Bronchus fibroblast of lung (primary cell): ENCODE measurements around a stretch of chr16.

DNA sequence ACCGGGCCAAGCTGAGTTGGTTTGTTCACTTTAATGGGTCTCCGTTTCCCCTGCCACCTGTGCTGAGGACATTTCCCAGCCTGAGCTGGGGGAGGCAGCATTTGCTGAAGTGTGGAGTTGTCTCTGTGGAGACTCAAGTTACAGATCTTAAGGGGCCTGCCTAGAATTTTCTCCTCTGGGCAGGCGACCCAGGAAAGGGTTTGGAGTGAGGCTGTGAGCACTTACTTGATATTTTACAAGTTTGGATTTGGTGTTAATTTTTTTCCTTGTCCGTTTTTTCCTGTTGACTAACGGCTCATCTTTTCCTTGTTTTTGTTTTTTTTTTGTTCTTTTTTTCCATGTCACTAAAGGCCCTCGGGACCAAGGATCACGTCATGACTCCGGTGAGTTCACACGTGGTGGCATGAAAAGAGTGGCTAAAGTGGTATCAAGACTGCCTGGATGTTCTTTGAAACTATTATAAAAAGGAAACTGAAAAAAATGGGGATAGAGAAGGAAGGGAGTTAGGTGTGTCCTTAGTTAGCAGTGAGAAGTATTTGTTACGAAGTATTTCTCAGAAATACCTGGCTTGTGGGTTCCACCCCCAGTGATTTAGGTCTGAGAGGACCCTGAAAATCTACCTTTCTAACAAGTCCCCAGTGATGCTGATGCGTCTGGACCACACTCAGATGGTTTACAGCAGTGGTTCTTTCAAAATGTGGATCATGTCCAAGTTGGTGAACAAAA is 8.2 kb downstream of the FUS start:
- RAMPAGE, long total RNA: no peak

- RAMPAGE, long total RNA: no peak
Measured at GRCh38 chr16:31188701-31189489, 9.0 kb downstream of the FUS start.

GRCh38 chr16:31194405-31195571 is 7.8 kb downstream of the PYCARD start:
- RAMPAGE, long total RNA: no peak

- RAMPAGE, long total RNA: no peak
Measured at GRCh38 chr16:31215716-31216358, 1.1 kb downstream of the PYDC1 start.

DNA sequence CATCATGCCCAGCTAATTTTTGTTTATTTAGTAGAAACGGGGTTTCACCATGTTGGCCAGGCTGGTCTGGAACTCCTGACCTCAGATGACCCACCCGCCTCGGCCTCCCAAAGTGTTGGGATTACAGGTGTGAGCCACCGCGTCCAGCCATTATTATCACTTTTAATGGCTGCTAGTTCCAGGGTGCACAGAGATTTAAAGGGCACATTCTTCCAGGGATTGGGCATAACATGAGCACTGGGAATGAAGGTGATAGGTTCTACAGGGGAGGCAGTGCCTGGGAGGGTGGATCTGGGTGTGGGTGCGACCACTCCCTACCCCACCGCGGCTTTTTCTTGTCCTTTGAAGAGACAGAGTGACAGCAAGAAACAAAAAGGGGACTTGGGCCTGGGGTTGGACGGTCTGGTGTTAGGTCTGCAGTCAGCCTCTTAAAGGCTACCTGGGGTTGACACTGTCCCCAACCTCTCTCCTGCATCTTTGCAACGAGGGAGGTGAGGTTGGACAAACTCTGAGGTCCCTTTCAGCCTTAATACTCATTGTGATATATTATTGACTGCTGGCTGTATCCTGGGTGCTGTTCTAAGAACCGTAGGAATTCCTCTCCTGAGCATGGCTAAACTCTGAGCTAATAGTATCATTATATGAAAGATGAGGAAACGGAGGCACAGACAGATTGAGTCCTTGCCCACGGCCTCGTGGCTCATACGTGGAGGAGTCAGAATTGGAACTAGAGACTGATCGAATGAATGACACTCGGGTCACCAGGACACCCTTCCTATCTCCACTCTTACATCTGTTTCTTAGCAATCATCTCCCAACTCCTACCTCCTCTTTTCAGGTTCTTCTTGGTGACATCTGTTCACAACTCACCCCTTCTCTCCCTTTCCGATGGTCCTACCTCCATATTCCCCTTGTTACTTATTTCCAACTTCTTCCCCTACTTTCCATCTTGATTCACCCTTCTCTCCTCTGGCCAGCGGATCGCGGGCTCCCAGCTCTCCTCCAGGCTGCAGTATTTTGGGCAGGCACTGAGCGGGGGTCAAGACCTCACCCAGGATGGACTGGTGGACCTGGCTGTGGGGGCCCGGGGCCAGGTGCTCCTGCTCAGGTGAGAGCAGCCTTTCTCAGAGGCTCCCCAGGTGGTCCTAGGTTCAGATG is 15.5 kb downstream of the ITGAX start:
- RAMPAGE, long total RNA: no peak

- RAMPAGE, long total RNA: no peak
Measured at GRCh38 chr16:31395665-31396069, 2.5 kb downstream of the ITGAD start.

GRCh38 chr16:31452306-31453232 is 6.7 kb upstream of the ARMC5 start:
- RAMPAGE, long total RNA: no peak

- RAMPAGE, long total RNA: no peak
Measured at GRCh38 chr16:31458403-31458508, 1.0 kb upstream of the ARMC5 start.

- RAMPAGE, long total RNA: no peak
Measured at GRCh38 chr16:31480913-31481373, 2.0 kb upstream of the SLC5A2 start.

DNA sequence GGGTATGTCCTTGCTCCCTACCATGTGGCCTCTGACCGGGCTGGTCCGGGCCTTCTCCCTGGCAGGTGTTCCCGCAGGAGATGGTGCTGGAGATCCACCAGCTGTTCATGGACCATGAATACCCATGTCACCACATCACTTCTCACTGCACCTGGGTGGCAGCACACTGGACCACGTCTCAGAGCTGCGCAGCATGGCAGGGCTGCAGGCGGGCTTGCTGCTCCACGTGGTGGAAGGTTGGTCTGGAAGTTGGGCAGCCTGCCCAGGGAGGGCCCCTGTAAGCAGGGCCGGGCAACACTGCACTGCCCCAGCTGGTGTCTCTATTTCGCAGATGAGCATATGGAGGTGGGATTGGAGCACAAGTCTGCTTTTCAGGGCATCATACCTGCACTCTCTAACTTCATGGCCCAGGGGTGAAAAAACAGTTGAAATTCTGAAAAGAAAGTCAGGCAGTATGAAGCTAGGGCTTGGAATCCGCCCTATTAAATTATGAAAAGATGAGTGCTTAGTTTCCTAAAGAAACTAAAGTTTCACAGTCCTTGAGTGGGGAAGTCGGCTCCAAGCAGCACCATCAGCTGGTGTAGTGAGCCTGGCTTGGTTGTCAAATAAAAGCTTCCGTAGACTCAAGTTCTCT is 8.8 kb upstream of the KRBOX5 start:
- RAMPAGE, long total RNA: no peak

GRCh38 chr16:31952370-31952569 is 78.7 kb downstream of the ZNF267 start:
- RAMPAGE, long total RNA: no peak

- RAMPAGE, long total RNA: no peak
Measured at GRCh38 chr16:32868311-32868662, 192.3 kb upstream of the TP53TG3 start.

GRCh38 chr16:34162763-34163222 is 703.4 kb downstream of the TP53TG3F start:
- RAMPAGE, long total RNA: no peak

DNA sequence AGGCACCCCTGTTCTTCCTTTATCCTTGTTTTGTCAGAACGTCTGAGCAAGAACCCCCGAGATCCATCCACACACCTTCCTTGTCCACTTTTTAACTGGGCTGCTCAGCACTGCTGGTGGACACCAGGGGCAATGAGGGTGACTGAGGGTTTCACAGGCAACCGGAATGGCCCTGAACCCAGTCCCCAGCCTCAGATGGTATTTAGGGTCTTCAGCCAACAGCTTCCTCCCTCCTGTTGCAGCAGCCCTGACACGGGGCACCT is 1692.1 kb downstream of the TP53TG3F start:
- RAMPAGE, long total RNA: no peak

GRCh38 chr16:46580494-46581000 is 40.6 kb downstream of the SHCBP1 start:
- RAMPAGE, long total RNA: no peak

- RAMPAGE, long total RNA: no peak
Measured at GRCh38 chr16:46743256-46743971, 4.7 kb downstream of the MYLK3 start.

DNA sequence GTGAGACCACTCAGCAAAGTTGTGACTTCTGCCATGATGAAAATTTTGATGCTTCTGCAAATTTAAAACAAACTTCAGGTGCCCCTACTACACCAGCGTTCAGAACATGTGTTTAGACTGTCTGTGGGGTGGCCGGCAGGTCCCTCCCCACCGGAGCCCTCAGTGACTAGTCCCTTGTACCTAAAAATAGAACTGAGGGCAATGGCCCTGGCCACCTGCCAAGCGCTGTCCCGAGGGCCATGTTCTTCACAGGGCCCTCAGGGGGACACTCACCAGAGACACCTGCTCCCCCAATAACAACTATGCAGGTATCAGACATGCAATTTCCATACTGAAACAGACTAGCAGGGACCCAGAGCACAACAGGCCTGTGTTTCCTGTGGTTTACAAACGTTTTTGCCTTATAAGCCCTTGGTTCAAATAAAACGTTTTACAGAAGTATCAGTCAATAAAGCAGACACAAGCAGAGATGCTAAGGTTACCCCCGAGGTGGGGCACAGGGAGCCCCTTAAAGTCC is 629 bp upstream of the MYLK3 start:
- RAMPAGE, long total RNA: no peak

DNA sequence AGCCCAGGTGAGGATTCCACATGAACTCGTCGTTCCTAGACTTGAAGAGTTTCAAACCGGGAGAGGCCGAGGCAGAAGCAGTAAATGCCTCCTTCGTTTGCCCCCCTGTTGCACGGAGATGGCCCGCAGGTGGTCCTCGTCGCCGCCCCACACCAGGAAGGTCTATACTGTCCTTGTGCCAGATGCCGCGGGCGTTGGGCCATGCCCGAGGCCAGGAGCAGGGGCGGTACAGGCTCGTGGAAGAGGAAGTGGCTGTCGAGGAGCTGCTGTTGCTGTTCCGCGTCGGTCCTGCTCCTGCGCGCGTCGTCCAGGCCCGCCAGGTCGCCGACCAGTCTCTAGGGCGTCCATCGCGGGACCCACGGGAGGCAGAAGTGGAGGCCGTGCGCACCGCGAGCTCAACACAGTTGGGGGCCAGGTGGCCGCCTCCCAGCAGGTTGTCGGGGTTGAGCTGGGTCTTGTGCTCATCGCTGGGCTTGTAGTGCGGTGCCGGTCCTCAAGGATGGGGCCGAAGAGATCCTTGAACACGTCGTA is 12.9 kb upstream of the C16orf87 start:
- RAMPAGE, long total RNA: no peak

DNA sequence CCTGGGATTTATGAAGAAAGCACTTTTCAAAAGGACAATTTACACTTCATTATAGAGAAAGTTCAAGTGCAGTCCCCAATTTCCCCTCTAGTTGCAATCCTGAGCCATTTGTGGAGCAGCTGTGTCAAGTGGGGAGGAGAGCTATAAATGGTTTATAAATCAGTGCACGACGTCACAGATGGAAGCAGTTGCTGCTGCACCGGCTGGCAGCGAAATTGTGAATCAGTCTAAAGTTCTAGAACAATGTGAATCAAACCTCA is 26.6 kb upstream of the C16orf87 start:
- RAMPAGE, long total RNA: no peak

DNA sequence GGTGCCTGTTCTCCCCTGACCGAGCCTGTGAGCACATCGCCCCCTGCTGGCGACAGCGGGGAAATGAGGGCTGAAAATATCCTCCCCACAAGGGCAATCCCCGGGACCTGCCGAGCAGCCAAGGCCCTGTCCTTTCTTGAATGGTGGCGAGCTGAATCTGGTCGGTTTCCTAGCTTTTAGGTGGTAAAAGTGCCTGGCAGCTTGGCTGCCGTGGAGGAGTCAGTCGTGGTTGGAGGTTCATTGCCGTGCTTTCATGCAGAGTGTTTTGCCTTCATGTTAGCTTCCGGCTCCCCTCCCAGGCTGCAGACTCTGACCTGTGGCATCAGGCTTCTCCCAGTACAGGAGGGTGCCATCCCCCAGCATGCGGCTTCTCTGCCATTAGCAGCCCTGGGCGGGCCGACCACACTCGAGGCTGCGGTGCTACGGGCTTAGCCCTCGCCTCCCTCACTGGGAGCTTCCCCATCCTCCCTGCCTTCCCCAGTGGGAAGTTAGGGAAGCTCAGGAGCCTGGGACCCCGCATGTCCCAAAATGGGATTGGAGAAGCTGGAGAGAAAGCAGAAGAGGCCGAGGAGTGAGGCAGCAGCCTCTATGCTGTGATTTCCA is 43.5 kb downstream of the DNAJA2 start:
- RAMPAGE, long total RNA: no peak